H9 (cell line): ENCODE results near the genes MMP2 and NUDT21.

GRCh38 chr16:53372821-53374082 lies 61.0 kb upstream of the RBL2 start:
- PRO-cap = no peak

- PRO-cap = no peak
Observed at GRCh38 chr16:53781143-53781524, 77.2 kb downstream of the FTO start.

- PRO-cap = no peak
Observed at GRCh38 chr16:54077380-54077850, 209.2 kb downstream of the IRX3 start.

GRCh38 chr16:54141479-54141993 lies 145.1 kb downstream of the IRX3 start:
- PRO-cap = no peak

DNA sequence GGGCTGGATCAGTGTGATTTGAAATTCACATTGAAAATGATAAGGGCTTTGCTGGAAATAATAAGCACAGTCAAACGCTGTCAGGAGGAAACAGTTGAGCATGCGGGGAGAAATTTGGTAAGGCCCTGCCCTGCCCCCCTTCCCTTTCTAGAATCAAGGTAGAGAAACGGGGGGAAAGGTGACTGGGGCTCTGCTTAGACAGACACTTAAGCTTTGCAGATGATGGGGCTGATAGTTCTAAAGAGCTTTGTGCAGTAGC lies 74.3 kb upstream of the IRX3 start:
- PRO-cap = no peak

DNA sequence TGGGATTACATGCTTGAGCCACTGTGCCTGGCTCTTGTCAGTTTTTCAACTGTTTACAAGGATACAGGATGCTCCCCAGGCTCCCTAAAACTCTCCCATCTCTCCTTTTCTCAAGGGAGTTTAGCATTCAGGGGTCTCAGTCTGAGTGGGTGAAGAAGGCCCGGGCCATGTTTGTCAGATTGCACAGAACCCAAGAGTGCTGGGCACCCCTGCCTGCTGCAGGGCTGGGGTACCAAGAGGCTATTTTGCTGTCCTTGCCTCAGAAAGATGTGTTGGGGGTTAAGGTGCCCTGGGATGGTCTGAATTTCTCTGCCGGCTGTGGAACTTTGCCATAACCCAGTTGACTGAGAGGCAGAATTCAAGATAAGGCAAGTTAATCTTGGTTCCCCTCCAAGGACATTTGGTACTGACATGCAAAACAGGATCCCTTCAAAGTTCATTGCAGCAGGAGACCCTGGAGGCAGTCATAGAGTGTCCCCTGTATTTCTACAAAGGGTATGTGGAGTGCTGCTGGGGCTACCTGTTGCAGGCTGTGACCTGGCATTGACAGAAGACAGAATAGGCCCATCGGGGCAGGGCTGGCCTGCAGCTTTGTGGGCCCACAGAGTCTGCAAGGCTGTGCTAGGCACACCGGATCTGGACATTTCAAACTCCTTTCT lies 135.5 kb upstream of the IRX3 start:
- PRO-cap = no peak

DNA sequence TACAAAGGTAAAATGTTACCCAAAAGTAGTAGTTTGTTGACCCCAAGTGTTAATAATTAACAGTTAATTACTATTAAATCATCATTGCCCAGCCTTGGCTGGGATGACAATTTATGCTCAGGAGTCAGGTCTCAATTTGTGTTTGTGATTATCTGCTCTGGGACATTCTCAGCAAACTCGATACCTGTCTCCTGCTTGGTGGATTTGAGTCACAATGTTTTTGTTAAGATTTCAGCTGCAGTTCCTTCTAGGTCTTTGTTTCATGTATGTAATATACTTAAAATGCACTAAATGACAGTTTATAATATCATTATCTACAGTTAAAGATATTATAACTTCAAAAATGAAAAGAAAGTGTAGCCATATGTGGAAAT lies 172.4 kb upstream of the IRX3 start:
- PRO-cap = no peak

- PRO-cap = no peak
Observed at GRCh38 chr16:54651822-54652156, 278.9 kb upstream of the IRX5 start.

DNA sequence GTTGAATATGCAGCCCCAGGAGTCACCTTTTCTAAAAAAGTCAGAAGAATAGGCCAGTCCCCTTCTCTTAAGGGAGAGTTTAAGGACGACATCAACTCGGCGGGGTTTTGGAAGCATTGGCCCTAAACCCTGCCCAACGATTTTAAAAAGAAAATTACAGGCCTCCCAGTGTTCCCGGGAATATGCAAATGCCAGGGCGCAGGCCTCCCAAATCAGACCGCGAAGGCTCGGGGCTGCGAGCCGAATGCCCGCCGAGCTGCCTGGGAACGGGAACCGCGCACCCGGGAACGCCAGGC lies 5.5 kb downstream of the IRX5 start:
- PRO-cap = unidirectional peak, plus-strand start at position 215 of the sequence

GRCh38 chr16:54937065-54937813 lies 6.6 kb downstream of the IRX5 start:
- PRO-cap = no peak

- PRO-cap = no peak
Observed at GRCh38 chr16:55271990-55272656, 51.9 kb upstream of the IRX6 start.

GRCh38 chr16:55477152-55477839 lies 1.7 kb upstream of the MMP2 start:
- PRO-cap = no peak

DNA sequence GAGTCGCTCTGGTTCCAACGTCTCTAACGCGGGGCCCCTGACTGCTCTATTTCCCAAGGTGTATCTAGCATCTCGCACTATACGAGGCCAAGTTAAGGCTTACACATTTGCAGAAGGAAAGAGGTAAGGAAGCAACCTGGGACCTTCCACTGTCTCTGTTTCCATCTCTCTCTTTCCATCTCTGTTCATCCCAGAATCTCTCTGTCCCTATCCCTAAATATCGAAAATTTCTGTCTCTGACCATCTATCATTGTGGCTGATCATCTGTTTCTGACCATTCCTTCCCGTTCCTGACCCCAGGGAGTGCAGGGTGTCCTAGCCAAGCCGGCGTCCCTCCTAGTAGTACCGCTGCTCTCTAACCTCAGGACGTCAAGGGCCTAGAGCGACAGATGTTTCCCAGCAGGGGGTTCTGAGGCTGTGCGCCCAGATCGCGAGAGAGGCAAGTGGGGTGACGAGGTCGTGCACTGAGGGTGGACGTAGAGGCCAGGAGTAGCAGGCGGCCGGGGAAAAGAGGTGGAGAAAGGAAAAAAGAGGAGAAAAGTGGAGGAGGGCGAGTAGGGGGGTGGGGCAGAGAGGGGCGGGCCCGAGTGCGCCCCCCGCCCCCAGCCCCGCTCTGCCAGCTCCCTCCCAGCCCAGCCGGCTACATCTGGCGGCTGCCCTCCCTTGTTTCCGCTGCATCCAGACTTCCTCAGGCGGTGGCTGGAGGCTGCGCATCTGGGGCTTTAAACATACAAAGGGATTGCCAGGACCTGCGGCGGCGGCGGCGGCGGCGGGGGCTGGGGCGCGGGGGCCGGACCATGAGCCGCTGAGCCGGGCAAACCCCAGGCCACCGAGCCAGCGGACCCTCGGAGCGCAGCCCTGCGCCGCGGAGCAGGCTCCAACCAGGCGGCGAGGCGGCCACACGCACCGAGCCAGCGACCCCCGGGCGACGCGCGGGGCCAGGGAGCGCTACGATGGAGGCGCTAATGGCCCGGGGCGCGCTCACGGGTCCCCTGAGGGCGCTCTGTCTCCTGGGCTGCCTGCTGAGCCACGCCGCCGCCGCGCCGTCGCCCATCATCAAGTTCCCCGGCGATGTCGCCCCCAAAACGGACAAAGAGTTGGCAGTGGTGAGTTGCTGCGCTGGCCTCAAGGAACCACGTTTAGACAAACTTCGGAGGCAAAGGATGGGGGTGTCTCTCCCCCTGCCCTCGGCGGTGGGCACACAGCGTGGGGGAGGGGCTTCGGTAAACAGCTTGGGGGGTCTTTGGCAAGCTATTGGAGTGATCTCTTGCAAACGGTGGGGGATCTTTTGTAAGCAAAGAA lies at the start of gene MMP2:
Gene MMP2 (plus strand): TSS at position 672 of the 1,302 bp plus-strand sequence.
- PRO-cap = bidirectional peak, plus-strand start at position 725 of the sequence, minus-strand start at position 708 of the sequence

GRCh38 chr16:55496709-55497260 lies 12.1 kb upstream of the LPCAT2 start:
- PRO-cap = no peak

GRCh38 chr16:56163076-56163464 lies 28.2 kb upstream of the GNAO1 start:
- PRO-cap = no peak

DNA sequence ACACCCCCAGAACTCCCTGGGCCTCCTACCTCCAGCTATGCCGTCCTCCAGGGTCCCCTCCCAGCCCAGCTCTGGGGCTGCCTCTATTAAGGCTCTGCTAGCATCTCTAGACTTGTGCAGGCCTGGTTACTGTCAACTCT lies 20.0 kb downstream of the GNAO1 start:
- PRO-cap = no peak

DNA sequence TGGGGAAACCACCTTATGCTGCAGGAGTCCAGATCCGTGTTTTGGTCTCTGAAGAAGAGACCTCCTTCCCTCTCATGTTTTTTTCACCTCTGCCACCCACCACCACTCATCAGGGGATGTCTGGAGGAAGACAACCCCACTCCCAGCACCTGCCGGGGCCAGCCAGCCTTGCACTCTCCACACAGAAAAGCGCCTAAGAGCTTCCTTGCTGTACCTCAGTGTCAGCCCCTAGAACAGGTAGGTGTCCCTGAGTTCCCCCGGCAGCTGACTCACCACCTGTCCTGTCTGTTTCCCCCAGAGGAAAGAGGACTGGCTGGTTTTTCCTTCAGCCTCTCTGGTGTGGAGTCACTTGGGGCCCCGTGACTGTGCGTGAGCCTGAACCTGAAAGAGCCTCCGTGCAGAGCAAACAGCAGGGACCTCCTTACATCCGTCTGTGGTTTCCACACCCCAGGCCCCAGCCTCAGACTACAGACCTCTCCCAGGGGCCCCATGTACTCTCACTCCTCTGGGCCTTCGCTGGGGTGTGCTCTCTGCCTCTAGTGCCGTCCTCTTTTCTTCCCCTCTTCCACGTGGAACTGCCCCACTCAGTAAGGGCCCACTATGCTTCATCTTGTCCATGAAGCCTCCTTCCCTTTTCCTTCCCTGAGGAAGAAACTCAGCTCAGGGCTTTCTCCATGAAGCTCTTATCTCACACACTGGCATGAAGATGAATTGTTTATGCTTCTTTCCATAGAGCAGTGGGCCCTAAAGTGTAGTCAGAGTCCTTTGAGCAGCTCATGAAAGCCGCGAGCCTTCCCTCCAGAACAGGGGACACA lies 87.9 kb downstream of the GNAO1 start:
- PRO-cap = no peak

GRCh38 chr16:56345025-56346191 lies 79.9 kb downstream of the AMFR start:
- PRO-cap = no peak

DNA sequence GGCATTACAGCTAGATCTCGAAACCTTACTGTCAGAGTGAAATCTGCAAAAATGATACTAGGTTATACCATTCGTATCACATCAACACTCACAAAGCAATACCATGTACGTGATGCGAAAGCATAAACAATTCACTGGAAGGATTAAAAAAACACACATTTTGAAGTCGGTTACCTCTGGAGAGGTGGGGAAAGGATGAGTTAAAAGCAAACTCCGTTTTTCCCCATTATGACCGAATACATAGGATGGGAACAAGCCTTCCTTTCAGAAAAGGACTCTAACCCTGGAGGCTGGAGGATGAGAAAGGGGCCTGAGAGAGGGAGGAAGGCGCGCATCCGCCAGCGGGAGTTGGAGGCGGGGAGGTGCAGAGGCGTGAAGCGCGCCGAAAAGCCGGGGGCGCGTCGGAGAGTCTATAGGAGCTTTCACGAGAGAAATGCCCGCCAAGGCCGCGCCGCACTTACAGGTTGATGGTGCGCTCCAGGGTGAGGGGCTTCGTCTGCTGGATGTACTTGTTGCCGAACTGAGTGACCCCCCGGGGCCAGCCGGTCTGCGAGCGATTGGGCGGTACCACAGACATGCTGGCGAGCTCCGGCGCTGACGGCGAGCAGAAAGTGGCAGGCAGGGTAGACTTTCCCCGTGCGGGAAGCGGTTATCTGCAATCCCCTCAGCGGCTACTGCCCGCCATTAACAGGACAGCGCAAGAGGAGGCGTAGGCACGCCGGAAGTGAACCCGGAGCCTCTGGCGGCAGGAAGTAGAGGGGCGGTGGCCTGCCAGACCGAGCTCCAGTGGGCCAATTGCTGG lies at the start of gene NUDT21:
Gene NUDT21 (minus strand): TSS at position 707 of the 802 bp plus-strand sequence.
- PRO-cap = unidirectional peak, plus-strand start at position 347 of the sequence; bidirectional peak, plus-strand start at position 443 of the sequence, minus-strand start at position 498 of the sequence; bidirectional peak, plus-strand start outside the sequence, minus-strand start at position 713 of the sequence

DNA sequence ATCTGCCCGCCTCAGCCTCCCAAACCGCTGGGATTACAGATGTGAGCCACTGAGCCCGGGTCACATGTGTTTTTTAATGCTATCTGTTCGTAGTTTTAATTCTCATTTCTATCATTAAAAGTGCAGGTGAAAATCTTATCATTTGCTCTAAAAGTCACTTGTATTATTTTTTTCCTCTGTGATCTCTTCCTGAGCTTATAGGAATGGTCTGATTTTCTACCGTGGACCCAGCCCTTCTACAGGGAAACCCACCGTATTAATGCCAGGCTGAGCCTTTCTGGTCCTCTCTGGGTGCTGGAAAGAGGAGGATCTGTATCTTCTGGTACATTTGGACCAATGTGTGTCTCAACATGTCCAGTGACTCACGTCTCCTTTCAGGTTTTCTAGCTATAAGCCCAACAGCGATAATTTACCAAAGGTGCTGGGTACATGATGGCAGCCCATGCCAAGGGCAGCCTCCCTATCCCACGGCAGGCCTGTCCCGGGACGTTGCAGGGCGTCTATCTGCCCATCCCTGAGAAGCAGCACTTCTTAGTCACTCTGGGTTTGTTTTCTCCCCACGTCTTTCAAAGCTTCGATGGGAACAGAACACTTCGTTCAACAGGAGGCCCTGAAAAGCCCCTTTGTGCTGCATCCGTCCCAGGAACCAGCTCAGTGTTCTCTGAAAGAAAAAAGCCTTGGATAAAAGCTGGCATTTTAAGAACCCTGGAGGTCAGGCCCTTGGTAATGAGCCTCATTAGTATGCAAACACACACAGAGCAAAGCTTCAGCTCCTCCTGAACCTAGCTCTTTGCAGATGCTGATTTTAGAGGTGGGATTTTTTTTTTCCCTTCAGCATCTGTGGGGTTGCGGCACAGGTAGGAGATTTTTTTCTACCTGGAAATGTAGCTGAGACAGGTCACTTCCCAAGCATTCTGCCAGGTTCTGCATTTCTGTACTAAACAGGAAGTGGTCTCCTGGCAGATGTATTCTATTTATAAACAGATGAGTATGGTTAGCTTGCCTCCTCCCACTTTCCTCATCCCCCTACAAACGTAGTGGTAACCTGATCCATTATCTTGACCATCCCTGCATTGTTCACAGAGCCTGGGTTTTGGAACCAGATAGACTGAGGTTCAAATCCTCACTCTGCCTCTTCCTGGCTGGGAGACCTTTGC lies 17.7 kb upstream of the MT4 start:
- PRO-cap = bidirectional peak, plus-strand start at position 1,080 of the sequence, minus-strand start at position 743 of the sequence